ENCODE data around the gene MAP2K1.

- PRO-cap = no peak
These were observed 19.3 kb downstream of the DENND4A start for GRCh38 chr15:65772865-65773198.

DNA sequence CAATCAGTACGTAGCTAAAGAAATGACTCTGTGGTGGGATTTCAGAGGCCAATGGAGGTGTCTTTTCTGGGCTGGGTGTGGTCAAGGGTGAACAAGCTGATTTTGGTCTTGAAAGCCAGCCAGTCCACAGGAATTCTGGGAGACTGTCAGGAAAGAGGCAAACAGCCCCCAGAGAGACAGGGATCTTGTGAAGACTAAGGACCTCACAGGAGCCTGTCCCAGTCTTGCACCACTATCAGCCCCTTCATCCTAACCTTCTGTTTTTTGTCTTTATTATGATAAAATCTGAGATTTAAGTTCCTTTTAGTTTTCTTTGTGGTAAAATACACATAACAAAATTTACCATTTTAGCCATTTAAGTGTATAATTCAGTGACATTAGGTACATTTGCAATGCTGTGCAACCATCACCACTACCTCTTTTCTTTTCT lies 6.4 kb upstream of the RAB11A start:
- PRO-cap = unidirectional peak, plus-strand start at position 122 of the sequence

DNA sequence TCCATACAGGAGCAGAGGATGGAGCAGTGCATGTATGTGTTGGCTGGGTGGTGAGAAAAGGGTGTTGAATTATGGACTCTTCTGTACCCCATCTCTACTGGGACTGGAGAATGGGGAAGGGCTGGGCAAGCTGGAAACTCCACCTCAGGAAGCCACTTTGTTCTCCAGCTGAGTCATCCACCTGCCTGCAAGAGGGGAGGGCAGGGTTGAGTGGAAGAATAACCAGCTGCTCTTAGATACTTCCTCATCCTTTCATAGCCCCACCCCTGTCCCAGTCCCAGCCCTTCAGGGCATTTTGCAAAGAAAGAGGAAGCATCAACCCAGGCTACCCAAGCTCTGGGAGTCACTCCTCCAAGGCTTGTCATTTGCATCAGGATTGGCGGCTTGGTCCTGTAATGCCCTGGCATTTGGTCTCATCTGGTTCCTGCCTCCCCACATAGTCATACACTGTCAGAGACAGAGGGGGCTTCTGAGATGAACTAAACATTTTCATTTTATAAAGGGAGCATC lies 33.1 kb downstream of the RAB11A start:
- PRO-cap = no peak

GRCh38 chr15:65970884-65971659 lies 101.8 kb downstream of the RAB11A start:
- PRO-cap = unidirectional peak, plus-strand start at chr15:65971323; unidirectional peak, plus-strand start at chr15:65971339

DNA sequence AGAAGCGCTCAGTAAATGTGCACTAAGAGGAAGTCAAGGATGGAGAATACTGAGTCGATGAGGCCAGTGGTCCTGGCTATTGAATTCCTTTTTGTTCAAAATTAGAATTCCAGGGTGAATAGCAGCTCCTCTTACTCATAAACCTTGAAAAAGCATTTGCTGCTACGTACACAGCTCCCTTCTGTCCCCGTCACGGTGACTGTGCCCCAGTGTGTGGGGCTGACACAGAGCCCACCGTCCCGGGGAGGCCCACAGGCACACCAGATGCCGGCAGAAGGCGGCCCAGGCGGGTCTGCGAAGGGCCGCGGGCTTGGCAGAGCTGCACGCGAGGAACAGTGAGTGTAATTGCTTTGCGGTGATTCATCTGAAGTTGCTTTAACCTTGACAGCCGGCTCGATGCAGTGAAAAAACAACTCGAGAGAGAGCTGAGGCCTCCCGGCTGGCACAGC lies 172.9 kb downstream of the MEGF11 start:
- PRO-cap = no peak

DNA sequence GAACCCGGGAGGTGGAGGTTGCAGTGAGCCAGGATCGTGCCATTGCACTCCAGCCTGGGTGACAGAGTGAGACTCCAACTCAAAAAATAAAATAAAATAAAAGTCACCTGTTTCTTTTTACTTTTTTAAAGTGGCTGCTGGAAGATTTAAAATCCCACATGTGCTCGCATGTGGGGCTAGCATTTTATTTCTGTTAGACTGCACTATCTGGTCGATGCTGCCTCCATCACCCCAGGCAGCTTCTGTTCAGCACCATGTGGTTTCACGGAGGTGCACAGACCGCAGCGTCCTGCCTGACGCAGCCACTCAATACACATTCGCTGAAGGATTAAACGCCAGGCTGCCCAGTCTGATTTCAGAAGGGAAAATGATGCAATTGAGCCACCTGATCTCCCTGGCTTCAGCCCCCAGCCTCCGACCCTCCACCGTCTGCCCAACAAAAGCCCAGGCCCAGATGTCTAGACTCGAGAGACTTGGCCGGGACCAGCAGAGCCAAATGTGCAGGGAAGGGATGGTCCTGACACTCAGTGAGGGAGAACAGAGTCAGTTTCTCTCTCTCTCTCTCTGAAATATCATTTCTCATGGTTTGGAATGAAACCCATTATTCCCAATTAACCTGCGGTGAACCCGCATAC lies 84.5 kb downstream of the MEGF11 start:
- PRO-cap = no peak

- PRO-cap = no peak
These were observed 81.3 kb downstream of the MEGF11 start for GRCh38 chr15:66172131-66172769.

DNA sequence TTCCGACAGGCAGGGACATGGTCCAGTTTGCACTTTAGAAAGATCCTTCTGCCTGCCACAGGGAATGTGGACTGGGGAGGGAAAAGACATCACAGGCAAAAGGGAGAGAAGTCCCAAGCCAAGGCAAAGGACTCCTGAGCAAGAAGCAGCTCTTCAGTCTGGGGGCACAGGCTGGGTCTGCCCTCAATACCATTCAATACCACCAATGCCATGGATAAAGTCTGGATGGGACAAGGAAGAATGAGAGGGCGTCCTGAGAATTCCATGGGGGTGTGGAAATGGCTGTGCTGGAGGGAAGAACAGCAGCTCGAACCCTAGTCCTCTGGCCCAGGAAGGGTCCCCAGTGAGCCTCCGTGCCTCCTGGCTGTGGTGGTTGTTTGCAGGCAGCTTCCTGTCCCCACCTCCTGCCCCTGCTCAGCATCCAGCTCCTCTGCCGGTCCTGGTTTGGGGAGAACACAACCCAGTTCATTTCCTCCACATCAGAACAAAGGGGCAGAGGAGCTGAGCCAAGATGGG lies 17.1 kb downstream of the MEGF11 start:
- PRO-cap = no peak

- PRO-cap = no peak
These were observed 1.2 kb downstream of the MEGF11 start for GRCh38 chr15:66252326-66252739.

DNA sequence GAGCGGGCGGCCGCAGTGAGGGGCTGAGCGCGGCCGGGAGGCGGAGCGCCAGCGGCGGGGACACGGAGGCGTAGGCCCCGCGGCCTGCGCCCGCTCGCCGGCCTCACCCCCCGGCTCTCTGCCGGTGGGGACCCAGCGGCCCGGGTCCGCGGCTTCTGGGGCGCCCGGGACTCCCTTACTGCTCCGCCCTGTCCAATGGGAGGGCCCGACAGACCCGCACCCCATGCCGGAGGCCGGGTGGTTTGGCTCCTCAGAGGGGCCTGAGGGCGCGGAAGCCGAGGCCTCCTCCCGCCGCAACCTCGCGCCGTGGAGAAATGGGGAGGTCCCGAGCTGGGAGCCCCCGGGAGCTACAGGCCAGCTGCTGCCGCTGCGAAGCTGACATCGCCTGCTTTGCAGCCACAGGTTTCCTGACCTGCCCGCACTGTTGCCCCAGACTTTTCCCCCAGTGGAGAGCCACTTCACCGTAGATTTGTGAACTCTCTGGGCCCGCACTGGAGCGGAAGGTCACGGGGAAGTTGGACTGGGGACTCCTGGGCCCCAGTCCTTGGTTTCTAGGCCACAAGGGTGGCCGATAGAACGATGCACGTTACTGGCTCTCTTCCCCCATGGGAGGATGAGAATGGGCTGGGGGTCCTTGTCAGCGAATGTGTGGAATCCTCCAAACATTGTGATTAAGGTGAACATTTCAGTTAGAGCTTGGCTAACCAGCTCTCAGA lies 563 bp downstream of the DIS3L start:
- PRO-cap = bidirectional peak, plus-strand start at position 43 of the sequence, minus-strand start outside the sequence; bidirectional peak, plus-strand start at position 253 of the sequence, minus-strand start at position 111 of the sequence

DNA sequence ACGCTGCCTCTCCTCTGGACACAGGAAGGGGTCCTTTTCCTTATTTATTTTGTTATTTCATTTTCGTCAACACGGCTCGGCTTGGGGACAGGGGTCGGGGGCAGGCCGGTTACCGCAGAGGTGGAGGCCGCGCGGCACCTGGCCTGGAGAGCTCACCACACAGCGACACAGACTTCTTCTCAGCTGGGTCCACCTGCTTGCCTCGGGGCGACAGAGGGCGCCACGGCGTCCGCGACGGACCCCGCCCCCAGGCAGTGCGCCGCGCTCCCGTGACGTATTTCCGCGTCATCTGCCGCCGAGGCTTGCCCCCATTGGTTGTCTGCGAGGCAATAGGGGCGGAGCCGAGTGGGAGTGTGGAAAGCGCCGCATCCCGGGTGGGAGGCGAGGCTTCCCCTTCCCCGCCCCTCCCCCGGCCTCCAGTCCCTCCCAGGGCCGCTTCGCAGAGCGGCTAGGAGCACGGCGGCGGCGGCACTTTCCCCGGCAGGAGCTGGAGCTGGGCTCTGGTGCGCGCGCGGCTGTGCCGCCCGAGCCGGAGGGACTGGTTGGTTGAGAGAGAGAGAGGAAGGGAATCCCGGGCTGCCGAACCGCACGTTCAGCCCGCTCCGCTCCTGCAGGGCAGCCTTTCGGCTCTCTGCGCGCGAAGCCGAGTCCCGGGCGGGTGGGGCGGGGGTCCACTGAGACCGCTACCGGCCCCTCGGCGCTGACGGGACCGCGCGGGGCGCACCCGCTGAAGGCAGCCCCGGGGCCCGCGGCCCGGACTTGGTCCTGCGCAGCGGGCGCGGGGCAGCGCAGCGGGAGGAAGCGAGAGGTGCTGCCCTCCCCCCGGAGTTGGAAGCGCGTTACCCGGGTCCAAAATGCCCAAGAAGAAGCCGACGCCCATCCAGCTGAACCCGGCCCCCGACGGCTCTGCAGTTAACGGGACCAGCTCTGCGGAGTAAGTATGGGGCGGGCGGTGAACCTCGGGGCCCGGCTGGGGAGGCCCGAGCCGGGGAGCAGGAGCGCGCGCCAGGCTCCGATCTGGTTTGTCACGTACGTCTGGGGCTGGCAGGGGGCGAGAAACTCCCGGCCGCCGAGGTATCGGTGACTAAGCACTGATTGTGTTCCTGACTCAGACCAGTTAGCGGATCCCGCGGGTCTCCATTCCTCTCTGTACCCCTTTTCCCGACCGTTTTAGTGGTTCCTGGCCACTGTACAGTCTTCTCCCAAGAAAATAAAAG lies at the start of gene MAP2K1:
TSS of gene MAP2K1 (plus strand) at position 419 of the 1,217 bp plus-strand sequence.
- PRO-cap = bidirectional peak, plus-strand start at position 419 of the sequence, minus-strand start at position 181 of the sequence; bidirectional peak, plus-strand start at position 556 of the sequence, minus-strand start at position 540 of the sequence; bidirectional peak, plus-strand start at position 1,116 of the sequence, minus-strand start at position 1,037 of the sequence

DNA sequence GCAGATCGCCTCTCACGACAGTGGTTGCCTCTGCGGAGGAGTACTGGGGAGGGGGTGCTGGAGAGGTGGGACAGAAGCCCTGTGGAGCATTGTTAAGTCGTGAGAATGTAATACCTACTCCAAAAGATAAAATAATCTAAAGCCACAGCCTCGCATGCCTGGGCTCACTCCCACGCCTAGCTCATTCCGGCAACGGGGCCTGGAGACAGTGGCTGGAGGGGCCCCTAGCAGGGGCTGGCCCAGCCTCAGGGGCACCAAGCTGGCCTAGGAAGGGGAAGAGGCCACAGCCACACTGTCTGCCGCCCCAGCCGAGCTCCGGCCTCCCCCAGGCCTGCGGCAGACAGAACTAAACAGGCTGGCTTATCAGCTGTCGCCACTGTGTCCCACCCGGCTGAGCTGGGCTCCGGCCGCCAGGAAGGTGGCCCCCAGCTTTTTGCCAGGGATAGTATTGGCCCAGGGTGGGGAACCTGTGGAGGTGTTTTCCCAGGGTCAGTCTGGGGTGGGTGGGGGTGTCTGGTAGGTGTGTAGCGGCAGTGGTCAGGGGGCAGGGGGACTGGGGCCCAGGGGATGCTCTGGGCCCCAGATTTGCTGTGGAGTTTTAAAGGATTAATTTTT lies 65.2 kb upstream of the LCTL start:
- PRO-cap = no peak

DNA sequence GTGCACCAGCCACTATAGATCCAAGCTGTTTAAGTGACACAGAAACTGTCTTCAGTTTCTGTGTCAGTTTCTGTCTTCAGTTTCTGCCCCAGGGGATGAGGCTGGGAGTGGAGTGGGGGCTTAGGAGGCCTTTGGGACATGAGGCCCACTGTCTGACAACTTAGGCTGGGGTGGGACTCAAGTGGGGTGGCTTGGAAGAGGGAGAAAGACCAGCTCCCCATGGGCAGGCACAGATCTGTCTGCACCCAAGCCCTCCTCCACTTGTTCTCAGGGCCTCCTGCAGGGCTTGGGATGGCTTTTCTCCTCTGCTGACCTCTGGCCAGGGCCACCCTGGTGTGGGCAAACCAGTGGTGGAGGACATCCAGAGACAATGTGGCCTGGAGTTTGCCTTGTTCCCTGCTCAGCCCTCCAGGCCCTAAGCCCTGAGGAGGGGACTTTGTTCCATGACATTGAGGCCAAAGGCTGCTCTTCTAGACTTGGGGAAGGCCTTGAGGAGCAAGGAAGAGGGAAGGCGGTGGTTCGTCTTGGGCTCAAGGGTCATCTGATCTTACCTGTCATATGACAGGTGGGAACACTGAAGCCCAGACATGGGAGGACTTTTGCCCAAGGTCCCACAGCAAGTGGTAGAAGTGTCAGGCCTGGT lies 60.3 kb upstream of the SMAD6 start:
- PRO-cap = no peak

DNA sequence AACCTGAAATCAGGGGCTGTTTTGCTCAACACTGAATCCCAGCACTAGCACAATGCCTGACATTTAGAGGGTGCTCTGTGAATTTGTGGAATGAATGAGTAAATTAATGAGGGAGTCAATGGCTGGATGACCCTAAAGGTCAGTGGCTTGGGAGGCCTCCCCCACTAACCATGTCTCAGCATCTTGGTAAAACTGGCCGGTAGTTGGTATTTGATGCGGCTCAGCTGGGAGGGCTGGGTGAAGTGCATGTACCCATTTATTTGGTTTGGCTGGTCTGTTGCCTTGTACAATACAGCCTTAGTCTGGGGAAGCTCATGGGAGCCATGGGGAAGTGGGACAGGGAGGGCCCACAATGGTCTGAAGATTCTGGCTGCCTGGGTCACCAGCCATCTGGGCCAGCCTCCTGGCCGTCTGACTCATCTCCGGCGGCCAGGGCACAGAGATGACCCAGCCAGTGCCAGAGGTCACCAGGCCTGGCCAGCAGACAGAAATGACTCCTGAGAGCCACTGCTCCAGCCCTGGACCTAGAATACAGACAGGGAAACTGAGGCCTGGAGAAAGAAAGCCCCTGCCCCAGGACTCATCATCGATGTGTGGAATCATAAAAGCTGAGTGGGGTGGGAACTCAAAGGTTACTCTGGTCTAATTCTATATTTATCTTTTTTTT lies 51.6 kb upstream of the SMAD6 start:
- PRO-cap = no peak

- PRO-cap = no peak
These were observed 22.9 kb upstream of the SMAD6 start for GRCh38 chr15:66679066-66679509.

- PRO-cap = no peak
These were observed 1.8 kb downstream of the SMAD6 start for GRCh38 chr15:66703542-66704510.

GRCh38 chr15:66720132-66720801 lies 18.2 kb downstream of the SMAD6 start:
- PRO-cap = no peak

- PRO-cap = no peak
These were observed 44.3 kb downstream of the SMAD6 start for GRCh38 chr15:66746148-66746903.

DNA sequence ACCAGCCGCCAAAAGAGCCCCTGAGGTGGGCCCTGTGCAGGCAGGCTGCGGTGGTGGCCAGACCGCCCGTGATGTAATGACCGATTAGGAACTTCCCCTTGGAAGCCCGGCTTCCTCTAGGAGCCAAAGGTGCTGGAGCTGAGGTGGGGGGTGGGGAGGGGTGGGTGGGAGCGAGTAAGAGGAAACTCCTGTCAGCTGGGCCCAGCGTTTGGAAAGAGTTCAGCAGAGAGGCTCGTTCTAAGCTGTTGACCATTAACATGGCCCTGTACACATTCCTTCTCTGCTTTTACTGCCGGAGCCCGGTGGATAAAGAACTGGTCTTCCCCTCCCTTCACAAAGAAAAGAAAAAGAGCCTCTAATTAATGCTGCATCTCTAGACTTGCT lies 71.0 kb downstream of the SMAD6 start:
- PRO-cap = no peak

DNA sequence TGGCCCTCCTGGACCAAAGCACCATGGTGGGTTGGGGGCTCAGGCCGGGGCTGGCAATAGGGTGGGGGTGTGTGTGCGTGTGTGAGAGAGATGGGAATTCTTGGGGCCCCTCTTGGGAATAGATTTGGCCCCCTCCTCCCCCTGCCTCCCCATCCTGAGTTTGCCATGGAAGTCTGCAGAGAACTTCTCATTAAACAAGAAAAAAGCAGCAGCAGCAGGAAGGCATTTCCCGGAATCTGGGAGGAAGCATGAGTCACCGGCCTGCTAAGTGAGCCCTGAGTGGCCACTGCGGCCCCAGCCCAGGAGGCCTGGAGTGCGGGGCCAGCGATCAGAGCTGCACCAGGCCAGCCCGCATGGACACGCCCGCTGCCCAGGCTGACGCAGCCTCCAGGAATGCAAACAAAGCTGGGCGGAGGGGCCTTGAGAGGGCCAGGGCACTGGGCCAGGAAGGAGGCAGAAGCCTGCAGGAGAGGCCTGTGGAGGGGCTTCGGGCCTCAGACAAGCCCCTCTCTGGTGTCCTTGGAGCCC lies 101.0 kb downstream of the SMAD6 start:
- PRO-cap = no peak

All from H9 (cell line).